Placental epithelial cell (primary cell): Measurements from ENCODE around the gene A4GALT.

GRCh38 chr22:42626984-42627713, 12.5 kb upstream of the POLDIP3 start:
- CAGE, long polyA plus RNA = no peak

DNA sequence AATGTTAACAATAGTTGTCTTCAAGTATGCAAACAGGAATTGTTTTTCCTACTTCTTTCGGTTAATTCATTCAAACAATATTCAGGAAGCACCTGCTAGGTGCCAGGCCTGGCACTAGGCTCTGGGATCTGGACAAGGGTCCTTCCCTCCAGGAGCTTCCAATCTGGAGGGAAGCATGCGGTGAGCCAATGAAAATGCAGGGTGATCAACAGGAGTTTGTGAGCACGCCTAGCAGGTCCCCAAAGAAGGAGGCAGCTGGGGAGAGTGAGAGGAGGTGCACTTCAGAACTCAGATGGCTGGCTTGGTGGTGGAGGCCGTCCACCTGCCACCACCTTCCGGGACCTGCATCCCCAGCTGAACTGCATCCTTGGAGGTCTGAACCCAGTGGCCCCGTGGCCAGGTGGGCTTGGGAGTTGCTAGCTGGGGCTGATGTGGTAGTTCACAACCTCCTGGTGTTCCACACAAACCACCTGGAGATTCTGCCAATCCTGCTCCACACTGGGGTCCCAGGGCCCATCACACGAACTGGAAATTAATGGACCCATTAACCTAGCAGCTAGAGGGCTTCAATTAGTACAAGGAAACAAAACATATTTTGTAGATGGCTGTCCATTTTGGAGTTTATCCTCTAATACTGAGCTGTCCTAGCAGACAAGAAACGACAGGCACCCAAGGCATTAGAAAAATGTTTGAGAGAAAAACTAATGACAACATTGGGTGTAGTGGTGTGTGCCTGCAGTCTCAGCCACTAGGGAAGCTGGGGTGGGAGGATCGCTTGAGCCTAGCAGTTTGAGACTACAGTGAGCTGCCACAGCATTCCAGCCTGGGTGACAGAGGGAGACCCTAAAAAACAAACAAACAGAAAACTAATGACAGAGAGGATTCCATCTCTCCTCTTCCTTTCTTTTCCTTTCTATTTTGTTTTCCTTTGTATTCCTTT, 1.8 kb downstream of the A4GALT start:
- CAGE, long polyA plus RNA = no peak

DNA sequence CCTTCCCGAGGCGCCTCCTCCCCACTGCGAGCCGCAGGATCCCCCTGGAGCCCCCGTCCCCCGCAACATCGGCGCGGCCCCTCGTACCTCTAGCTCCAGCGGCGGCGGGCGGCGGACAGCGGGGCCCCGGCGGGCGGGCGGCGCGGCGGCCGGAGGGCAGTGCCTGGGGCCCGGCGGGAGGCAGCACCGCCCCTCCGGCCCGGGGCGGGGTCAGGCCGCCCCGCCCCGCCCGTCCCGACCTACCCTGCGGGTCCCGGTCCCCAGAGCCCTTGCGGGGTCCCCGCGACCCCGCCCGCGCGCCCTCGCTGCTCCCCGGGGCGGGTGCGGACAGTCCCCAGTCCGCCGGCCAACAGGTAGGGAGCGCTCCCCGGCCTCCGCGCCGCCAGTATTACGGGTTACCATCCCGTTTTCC, at the start of gene A4GALT:
Gene A4GALT (minus strand): TSS at position 161 of the 412 bp plus-strand sequence.
- CAGE, long polyA plus RNA = no peak

GRCh38 chr22:42806112-42806694, 50.9 kb downstream of the ARFGAP3 start:
- CAGE, long polyA plus RNA = no peak

DNA sequence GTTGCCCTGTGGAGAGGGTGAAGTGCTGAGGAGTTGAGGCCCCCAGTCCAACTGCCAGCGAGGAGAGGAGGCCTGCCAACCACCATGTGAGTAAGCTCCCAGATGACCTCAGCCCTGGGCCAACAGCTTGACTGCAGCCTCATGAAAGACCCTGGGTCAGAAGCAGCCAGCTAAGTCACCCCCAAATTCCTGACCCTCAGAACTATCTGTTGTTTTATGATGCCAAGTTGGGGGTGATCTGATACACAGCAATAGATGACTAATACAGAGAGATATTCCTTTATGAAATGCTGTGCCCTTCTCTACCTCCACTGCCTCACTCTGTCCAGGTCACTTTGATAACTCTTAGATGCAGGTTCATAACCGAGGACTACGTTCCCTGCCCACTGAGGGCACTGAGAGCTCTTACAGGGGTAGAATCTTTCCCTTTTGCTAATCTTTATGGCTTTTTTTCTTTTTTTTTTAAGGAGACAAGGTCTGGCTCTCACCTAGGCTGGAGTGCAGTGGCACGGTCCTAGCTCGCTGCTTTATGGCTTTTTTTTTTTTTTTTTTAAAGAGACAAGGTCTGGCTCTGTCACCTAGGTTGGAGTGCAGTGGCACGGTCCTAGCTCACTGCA, 7.9 kb downstream of the ARFGAP3 start:
- CAGE, long polyA plus RNA = no peak

GRCh38 chr22:42890880-42891330, 33.8 kb upstream of the ARFGAP3 start:
- CAGE, long polyA plus RNA = no peak

DNA sequence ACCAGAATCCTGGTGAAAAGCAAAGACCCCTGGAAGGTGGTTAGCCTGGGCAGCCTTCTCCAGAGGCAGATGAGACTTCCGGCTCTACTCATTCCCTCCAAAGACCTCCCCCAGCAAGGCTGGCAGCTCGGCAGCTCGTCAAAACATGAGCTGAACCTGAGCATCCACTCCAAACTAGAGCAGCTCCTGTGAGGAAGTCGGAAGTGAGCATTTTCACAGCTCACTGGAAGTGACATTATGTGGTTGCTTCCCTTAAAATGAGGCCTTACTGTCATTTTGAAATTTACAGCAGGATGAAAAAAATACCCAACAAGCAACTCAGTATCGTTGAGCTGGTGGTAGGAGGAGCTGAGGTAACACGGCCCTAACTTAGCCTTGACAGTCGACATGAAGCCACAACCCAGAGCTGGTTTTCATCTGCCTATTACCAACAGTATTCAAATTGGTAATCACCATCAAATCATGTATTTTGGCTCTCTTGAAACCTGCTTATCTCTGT, 38.0 kb upstream of the ARFGAP3 start:
- CAGE, long polyA plus RNA = no peak

- CAGE, long polyA plus RNA = no peak
These were observed 44.7 kb upstream of the ARFGAP3 start for GRCh38 chr22:42901677-42902306.

DNA sequence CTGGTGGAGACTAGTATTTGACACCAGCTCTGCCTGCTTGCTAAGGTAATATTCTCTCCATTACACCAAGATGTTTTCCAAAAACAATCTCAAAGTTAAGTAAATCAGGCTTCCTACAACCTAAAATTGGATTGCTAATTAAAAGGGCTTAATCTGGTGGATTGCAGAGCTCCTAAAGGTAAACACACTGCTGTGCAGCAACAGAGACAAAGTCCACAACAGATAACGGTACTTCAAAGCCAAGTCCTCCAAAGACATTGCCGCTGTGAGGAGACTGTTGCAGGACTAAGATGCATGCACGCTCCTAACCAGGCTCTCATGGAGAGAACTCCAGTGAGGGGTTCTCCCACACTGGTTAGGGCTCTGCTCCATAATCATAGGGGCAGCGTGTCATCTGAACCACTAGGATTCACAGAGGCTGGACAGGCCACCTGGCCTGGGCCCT, 56.7 kb upstream of the ARFGAP3 start:
- CAGE, long polyA plus RNA = no peak

DNA sequence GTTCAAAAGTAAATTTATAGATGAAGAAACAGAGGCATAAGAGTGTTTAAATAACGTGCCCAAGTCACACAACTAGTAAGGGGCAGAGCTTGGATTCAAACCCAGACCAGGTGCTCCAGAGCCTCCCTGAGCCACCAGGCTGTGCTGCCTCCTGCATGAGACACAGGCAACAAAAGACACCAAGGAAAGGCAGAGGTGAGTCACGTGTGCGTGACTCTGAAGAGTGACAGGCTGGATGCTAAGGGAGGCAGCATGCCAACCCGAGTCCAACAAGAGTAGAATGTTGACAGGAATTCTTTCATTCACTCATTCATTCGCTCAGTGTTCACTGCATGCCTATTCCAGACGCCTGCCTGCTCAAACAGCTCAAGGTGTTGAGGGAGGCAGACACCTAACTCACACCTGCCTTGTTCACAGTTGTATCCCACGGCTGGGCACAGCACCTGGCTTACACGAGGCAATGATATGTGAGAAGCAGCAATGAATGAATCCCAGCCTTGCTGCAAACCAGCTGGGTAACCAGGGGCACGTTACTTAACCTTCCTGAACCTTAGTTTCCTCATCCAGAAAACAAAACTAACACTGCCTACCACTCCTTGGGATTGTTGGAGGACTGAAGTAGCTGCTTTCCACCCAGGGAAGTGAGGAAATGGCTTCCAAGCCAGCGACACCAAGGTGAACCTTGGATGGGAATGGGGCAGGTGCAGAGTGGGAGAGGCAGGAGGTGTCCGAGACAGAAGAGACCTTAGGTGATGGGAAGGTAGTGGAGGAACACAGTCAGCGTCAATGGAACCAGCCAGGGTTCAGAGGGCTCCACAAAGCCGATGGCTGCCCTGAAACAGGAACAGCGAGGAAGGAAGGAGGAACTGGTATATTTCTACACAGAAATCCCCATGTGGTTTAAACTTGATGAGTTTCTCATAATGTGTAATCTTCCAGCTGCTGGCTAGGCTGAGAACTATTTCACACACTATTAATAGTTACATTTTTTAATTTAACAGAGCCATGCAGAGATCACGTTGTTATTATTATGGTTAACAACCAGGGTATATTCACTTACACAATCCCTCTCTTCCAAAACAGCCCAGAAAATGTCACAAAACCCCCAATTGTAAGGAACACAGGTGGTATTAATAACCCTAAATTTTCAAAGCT, 74.0 kb upstream of the ARFGAP3 start:
- CAGE, long polyA plus RNA = no peak

DNA sequence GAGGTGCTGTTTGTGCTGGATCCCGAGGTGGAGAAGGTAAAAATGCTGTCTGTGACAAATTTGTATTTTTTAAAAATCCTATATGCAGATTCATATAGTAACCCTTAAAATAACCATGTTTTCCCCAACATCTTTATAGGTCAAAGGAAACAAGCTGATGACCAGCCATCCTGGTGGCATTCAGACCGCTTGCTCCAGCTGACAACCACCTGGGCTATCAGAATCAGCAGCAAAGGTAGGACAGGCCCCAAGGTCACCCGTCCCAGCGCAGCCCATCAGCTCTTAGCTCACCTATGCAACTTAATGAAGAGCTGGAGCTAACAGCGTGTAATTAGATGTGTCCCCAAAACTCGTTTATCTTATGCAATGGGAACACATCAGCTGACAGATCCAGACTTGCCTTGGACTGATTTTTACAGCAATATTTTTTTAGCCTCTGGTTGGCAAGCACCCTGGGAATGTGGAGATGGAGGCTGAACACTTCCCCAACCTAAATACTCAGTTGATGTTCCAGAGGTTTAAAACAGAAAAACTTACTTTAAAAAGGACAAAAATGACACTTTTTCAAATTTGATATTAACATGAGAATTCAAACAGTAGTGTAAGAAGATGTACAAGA, 76.0 kb downstream of the PACSIN2 start:
- CAGE, long polyA plus RNA = no peak

- CAGE, long polyA plus RNA = no peak
These were observed 59.8 kb downstream of the PACSIN2 start for GRCh38 chr22:42955046-42955742.

GRCh38 chr22:42975408-42976281, 39.3 kb downstream of the PACSIN2 start:
- CAGE, long polyA plus RNA = no peak

DNA sequence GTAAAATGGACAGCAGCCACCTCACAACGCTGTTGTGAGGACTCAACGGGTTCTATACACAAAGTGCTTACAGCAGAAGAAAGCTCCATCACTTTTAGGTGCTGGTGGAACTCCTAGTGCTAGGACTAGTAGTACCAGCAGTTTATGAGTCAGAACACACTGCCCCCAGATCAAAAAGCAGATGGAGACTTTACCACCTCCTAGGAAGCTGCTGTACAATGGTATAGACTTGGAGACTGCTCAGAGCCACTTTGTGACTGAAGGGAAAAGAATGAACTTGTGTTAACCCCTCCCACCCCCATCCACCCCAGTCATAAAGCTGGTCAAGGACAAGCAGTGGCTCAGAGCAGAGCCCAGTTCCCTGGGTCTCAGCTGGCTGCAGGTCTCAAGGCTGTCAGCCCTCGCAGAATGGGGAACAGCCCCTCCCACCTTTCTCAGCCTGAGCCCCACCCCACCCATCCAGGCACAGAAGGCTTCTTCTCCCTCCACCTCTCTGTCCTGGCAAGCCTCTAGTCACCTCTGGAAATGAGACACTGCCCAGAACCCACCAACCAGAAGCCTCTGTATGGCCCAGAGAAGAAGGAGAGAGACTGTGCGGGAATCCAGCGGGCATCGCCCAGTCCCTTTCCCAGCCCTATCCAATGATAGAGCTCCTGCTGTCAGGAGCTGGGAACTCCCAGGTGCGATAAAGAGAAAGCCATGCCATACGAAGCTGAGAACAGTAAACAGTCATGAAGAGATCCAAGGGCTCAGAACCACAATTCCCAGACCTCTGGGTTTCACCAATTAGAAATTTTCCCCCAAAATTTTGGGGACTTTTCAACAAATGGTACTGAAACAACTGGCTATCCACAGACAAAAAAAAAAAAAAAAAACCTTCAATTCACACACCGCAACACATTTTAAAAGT, 23.7 kb downstream of the PACSIN2 start:
- CAGE, long polyA plus RNA = no peak

DNA sequence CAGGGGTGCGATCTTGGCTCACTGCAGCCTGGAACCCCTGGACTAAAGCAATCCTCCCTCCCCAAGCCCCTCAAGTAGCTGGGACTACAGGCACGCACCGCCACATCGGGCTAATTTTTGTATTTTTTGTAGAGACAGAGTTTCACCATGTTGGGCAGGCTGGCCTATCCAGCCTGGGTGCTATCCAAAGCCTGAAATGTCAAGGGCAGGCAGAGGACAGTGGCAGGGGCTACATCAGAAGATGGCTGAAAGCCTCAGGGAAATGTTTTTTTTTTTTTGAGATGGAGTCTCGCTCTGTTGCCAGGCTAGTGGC, 12.5 kb upstream of the PACSIN2 start:
- CAGE, long polyA plus RNA = no peak

DNA sequence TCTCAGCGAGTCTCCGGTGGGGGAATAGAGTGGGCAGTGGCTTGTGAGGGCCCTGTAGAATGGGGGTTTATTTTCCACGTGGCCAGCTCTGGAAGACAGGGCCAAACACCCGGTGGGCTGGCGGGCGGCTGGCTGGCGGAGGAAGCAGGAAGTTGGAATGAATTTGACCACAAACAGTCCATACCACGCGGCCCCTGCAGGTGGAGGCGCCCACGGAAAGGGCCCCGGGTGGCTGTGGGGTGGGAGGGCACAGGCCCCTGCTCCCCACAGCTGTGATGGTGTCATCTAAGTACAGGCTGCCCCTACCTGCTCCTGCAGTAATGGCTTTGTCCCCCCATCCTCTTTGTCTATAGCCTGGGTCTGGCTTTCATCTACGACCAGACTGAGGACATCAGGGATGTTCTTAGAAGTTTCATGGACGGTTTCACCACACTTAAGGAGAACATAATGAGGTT, 15.0 kb downstream of the MCAT start:
- CAGE, long polyA plus RNA = no peak

DNA sequence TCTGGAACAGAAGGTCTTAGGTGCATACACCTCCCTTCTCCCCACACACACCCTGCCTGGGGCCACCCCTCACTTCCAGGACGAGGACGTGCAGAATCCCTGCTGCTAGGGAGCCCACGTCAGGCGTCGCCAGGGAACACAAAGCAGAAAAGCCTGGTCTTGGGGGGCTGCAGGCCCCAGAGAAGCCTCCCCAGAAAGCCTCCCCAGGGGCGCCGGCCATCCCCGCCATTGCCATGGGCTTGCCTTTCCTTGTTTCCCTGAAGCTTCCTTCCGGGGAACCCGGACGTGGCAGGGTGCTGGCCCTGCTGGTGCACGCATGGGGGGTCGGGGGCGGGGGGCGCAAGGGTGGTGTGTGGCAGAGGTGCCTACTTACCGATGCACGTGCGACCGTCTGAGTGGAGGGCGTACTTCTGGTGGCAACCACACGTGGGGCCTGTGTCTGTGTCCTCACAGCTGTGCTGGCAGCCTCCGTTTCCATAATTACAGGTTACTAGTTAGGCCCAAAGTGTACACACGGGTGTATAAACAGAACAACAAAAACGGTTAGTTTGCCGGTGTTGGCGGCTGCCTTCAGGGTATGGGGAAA, 71.0 kb upstream of the TTLL12 start:
- CAGE, long polyA plus RNA = no peak

- CAGE, long polyA plus RNA = no peak
These were observed 23.4 kb downstream of the SCUBE1 start for GRCh38 chr22:43319676-43320284.

DNA sequence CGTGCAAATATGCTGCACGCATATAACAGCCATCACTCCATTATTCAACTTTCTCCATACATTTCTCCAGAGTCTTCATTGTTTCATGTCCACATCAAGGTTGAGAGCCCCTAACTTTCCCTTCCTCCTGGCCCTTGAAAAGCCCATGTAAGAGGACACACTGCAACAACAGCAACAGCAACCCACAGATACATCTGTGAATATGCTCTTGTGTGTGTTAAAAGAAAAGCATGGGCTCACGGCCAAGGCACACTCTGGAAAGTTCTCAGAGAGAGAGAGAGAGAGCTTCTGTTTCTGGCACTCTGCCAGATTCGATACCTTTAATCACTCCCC, 34.0 kb upstream of the MPPED1 start:
- CAGE, long polyA plus RNA = no peak

DNA sequence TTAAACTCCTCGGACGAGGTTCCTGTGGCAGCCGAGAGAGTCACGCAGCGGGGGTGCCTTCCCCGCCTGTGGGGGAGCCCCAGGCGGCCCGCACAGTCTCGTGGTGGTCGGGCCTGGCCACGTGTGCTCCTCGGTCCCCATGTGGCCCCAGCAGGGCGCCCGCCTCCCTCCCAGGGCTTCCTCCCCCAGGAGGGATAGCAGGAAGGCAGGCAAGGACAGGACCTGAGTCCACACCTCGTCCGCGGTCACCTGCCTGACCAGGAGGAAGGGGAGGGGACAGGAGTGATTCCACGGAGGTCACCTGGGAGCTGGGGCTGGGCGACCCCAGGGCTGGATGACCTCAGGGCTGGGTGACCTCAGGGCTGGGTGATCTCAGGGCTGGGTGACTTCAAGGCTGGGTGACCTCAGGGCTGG, 12.1 kb upstream of the MPPED1 start:
- CAGE, long polyA plus RNA = no peak